Gastrocnemius medialis (tissue), 3 donors: Measurements from ENCODE around the genes PTCH2, EIF2B3, TOE1 and AKR1A1.

- PRO-cap: no peak
- RAMPAGE, long total RNA, 3 experiments: no peak in any of the 3 experiments
These were observed 48.4 kb downstream of the DMAP1 start for GRCh38 chr1:44261419-44262296.

DNA sequence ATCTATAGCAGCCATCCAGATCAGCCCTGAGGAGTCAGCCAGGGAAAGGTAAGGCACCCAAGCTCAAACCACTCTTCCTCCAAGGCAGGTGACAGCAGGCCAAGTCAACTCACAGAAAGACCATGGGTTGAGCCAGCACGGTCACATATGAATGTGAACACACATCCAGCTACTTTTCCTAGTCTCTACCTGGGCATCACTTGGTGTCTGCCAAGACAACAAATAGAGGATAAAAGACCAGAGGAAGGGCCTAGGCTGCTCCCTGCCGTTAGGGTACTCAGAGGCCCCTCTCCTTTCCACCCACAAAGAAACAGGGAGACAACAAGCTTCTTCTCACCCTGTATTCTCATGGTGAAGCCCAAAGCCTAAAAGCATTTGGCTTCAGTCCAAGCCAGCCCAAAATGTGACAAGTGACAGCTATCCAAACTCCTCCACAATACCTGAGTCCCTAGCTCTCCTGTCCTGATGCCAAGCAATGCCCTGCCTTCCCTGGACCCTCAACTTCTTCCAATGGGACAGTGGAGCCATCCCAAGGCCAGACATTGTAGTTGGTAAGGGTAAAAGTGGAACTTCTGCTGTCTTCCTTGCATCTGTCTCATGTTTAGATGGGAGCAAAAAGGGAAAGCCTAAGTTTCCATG lies 55.4 kb downstream of the DMAP1 start:
- PRO-cap: no peak
- RAMPAGE, long total RNA, 3 experiments: no peak in any of the 3 experiments

DNA sequence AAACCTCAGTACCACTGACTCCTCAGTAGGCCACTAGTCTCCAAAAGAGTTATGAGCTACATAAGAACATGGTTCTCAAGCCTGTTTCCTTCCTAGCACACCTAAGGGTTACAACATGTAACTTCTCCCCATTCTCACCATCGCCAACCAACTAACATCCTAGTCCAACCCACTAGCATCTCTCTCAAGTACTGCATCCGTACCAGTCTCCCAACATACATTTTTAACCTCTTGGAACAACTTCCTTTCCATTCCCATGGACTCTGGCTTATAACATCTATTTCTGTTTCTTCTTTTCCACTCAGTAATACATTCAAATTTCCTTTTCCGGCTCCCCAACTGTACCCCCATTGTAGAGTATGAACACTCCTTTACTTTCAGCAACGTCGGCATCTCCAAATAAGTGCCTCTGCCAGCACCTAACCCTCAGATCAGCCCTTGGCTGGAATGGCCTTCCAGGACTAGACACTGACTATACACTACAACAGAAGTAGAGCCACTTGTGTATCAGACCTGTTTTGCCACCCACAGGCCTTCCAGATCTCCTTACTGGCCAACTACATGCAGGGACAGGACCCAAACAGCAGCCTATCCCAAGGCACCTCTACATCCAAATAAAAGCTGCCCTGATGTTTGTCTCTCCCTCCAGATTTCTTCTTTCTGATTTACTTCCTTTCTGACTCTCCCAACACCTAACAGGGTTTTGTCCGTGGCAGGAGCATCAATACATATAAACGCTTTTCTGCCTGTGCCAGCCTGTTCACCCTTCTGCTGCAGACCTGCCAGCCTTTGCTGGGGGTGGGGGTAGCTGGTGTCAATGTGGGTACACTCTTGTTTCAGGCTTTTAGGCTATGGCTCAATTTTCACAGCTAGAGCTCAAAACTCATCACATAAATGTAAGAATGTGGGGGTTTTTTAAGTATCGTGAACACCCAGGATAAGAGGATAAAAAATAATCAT lies 24.9 kb downstream of the ERI3 start:
- PRO-cap: no peak
- RAMPAGE, long total RNA, 3 experiments: no peak in any of the 3 experiments

DNA sequence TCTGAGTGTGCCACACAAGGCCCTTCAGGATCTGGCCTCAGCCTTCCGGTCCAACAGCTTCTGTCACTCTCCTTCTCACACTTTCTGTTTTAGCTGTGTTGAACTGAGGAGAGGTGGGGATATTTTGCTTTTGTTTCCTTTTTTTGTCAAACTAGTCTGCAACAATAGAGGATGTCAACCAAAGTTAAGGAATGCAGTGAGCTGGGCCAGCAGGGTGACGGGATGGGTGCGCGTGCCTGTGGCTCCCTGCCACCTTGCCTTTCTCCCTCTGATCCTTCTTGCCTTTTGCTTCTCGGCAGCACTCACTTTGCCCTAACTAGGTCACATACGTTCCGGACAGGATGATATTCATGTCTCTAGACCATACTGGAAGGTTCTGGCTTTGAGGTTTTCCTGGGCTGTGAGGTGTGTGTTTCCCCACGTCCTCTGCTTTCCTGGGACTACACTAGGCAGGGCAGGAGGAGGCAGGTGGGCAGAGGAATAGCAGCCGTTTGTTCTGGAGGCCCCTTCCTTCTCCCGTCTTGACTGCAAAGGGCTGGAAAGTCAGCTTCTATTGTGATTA lies 67.7 kb downstream of the RNF220 start:
- PRO-cap: no peak
- RAMPAGE, long total RNA, 3 experiments: no peak in any of the 3 experiments

GRCh38 chr1:44500576-44500952 lies 95.5 kb downstream of the RNF220 start:
- PRO-cap: no peak
- RAMPAGE, long total RNA, 3 experiments: no peak in any of the 3 experiments

GRCh38 chr1:44635275-44635697 lies 39.0 kb downstream of the TMEM53 start:
- PRO-cap: no peak
- RAMPAGE, long total RNA, 3 experiments: no peak in any of the 3 experiments

GRCh38 chr1:44784778-44785527 lies 3.0 kb downstream of the BEST4 start:
- PRO-cap: no peak
- RAMPAGE, long total RNA, 3 experiments: no peak in any of the 3 experiments

DNA sequence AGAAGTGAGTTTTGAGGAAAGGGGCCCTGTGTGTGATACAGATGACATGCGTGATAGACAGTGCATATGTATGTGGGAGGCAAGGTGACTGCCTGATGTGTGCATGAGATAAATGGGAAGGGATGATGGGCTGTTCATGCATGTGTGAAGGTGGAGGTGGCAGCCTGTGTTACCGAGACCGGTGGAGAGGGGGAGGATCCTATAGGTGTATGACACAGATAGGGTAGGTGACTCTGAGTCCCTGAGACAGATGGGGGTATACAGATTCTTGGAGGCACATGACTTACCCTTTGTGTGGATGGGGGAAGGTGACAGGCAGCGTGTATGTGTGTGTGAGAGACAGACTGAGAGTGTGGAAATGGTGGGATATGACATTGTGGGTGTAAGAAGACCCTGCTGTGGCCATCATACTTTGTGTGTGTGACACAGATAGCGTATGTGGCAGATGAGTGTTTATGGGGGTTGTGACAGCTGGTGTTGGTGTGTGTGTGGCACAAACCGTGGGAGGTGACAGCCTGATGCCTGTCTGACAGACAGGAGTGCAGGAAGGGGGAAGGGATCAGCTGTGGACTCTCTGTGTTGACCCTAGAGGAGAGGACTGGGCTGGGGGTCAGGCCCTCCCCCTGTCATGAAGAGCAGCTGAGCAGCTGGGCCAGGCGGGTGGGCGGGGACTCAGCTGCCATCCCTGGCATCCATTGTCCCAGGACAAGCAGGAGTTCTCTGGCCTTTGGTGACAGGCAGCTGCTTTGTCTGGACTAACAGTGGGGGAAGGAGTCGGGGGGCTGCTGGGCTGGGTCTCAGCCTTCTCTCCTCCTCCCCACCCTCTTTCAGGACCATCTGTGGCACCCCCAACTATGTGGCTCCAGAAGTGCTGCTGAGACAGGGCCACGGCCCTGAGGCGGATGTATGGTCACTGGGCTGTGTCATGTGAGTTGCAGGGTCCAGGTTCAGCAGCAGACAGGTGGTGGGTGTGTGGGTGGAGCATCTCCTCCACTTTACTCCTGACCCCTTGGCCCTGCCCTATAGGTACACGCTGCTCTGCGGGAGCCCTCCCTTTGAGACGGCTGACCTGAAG lies 2.1 kb downstream of the PLK3 start:
- PRO-cap: no peak
- RAMPAGE, long total RNA, 3 experiments: no peak in any of the 3 experiments

- PRO-cap: unidirectional peak, minus-strand start at chr1:44843251
- RAMPAGE, long total RNA, 3 experiments: no peak in any of the 3 experiments
These were observed at the start of gene PTCH2 for GRCh38 chr1:44842324-44843702. PTCH2 (minus strand) TSS chr1:44843253.

- PRO-cap: unidirectional peak, plus-strand start at chr1:44986356; bidirectional peak, plus-strand start at chr1:44986816, minus-strand start at chr1:44986595
- RAMPAGE, long total RNA, 3 experiments: start-site peak on the minus strand in 3 of 3 experiments, at chr1:44986564-44986602 at its widest, 215 to 772 reads per replicate
These were observed at the start of gene EIF2B3 for GRCh38 chr1:44986098-44986978. EIF2B3 (minus strand) TSS chr1:44986595.

GRCh38 chr1:45205407-45206233 lies 785 bp downstream of the ZSWIM5 start:
- PRO-cap: unidirectional peak, plus-strand start at chr1:45206036; unidirectional peak, plus-strand start at chr1:45206122
- RAMPAGE, long total RNA, 3 experiments: no peak in any of the 3 experiments

DNA sequence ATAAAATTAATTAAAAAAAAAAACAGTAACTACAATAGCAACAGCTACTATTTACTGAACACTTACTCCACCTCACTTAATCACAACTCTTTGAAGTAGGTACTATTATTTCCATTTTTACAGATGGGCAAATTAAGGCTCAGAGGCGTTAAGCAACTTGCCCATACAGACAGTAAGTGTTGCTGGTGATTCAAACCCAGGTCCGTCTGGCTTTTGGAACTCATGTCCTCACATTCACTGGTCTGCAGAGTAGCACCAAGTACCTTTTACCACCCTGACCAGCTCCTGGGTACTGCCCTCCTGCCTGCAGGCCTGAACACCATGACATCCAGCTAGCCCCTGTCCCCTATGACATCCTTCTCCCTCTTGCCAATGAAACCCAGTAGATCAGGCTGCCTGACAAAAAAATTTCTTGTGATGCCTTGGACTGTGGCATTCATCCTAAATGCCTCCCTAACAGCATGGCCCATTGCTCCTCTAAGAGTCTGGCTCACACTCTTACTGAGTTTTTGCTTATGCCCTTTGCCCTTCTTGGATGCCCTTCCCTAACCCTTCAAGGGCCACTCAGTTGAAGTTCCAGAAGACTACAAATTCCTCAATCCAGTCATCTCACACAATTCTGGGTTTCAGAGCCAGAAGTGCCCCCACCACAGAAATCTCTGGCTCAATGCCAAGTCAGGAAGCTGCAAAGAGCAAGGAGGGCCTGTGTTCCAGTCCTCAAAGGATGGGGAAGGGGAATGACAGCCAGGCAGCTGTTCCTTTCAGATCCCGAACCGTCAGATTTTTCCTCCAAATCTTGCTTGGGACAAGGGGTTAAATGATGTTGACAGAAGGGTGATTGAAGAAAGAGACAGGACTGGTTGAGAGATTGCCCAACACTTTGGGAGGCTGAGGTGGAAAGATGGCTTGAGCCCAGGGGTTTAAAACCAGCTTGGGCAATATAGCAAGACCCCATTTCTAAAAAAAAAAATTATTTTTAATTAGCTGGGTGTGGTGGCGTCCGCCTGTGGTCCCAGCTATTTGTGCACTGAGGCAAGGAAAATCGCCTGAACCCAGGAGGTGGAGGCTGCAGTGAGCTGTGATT lies 1.0 kb upstream of the HPDL start:
- PRO-cap: no peak
- RAMPAGE, long total RNA, 3 experiments: no peak in any of the 3 experiments

DNA sequence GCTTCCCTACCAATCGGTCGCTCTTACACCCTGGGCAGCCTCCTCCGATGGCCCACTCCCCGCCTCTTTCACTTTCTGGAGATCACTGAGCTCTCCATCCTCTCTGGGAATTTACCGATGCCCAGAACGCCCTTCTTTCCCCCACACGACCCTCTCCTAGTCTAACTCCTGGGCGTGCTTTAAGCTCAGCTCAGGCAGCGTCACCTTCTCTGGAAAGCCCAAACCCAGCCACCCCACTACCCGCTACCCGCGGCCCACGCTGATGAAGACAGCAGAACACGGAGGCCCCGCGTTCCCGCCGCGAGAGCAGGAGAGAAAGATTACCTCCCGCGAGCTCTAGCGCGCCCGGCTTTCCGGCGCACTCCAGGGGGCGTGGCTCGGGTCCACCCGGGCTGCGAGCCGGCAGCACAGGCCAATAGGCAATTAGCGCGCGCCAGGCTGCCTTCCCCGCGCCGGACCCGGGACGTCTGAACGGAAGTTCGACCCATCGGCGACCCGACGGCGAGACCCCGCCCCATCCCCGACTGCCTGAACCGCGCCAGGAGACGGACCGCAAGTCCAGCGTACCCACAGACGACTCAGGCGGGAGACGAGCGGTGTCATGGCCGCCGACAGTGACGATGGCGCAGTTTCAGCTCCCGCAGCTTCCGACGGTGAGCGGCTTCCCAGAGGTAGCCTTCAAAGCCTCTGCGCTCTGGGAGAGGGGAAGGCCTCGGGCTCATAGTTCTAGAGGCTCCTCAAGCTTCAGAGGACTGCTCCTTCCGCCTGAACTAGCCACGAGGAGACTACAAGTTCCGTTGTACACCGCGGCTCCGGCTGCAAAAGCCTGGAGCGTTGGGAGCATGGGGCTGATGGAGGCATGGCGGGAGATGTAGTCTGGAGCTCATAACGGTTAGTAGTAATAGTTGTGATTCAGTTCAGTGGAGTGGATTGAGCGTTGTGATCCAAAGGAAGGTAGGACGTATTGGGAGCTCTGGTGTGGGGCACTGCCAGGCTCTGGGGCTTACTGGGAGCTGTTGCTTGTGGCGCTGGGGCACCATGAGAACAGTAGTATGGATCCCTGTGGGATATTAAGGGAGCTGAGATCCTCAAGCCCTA lies at the start of gene TOE1:
TSS of gene TOE1 (plus strand) at position 519 of the 1,098 bp plus-strand sequence.
- PRO-cap: unidirectional peak, plus-strand start at position 71 of the sequence; bidirectional peak, plus-strand start at position 572 of the sequence, minus-strand start at position 308 of the sequence; bidirectional peak, plus-strand start at position 915 of the sequence, minus-strand start at position 787 of the sequence
- RAMPAGE, long total RNA, 3 experiments: start-site peak on the plus strand in 1 of 3 experiments, centred at position 525 of the sequence, 8 reads per replicate; start-site peak on the minus strand in 3 of 3 experiments, centred at positions 343 to 763 of the sequence, 10 to 25 reads per replicate

DNA sequence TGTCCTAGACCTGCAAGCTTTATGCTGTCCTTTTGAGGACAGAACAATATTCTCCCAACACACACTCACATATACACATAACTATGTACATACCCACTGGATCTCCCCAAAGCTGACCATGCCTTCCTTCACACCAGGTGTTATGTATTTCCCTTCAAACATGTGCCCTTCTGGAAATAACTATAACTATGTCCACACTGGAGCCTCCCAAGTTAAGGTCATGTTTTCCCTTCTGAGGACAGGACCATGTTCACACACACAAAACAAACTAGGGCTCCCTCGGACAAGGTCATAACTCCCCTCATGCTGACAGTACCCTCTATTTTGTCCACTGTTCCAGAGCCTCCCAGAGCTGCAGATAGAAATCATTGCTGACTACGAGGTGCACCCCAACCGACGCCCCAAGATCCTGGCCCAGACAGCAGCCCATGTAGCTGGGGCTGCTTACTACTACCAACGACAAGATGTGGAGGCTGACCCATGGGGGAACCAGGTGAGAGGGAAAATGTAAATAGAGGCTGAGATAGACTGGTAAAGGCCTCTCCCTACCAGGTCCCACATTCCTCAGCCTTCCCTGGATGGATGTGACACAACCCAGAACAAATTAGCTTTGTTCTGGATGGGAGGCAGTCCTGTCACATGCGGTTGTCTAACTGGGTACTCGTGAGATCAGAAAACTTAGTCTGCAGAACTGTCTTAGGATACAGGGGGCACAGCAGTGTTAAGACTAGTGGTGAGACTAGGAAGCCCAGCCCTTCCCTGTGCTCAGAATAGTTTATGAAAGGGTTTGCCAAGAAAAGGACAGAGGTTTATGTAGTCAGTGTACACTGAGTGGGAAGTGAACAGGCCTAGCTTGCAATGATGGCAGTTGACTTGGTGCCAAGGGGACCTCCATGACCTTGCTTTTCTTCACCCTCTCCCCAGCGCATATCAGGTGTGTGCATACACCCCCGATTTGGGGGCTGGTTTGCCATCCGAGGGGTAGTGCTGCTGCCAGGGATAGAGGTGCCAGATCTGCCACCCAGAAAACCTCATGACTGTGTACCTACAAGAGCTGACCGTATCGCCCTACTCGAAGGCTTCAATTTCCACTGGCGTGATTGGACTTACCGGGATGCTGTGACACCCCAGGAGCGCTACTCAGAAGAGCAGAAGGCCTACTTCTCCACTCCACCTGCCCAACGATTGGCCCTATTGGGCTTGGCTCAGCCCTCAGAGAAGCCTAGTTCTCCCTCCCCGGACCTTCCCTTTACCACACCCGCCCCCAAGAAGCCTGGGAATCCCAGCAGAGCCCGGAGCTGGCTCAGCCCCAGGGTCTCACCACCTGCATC lies 8.2 kb downstream of the MMACHC start:
- PRO-cap: no peak
- RAMPAGE, long total RNA, 3 experiments: no peak in any of the 3 experiments

DNA sequence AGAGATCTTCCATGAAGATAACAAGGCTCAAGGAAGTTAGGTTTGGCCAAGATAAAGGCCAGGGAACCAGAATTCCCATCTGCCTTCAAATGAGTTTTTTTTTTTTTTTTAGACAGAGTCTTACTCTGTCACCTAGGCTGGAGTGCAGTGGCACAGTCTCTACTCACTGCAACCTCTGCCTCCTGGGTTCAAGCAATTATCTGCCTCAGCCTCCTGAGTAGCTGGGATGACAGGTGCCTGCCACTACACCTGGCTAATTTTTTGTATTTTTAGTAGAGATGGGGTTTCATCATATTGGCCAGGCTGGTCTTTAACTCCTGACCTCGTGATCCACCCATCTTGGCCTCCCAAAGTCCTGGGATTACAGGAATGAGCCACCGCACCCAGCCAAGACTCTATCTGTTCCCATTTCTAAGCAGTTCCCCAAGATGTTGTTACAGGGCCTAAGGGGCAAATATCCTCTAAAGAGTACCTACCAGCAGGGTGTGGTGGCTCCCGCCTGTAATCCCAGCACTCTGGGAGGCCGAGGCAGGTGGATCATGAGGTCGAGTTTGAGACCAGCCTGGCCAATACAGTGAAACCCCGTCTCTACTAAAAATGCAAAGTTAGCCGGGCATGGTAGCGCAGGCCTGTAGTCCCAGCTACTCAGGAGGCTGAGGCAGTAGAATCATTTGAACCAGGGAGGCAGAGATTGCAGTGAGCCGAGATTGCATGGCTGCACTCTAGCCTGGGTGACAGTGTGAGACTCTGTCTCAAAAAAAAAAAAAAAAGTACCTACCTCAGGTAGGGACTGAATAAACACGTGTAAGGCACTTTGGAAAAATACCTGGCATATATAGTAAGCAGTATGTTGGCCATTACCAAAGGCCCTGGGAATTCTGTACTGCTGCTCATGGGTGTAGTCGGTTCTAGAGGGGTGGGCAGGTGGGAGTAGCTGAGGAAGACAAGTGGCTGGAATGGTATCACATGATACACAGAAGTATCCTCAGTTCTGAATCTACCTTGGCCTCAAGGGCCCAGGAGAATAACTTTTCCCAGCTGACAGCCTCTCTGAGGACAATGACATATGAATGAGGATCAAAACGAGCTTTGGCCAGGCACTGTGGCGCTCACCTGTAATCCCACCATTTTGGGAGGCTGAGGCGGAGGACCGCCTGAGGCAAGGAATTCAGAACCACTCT lies 9.6 kb downstream of the MMACHC start:
- PRO-cap: no peak
- RAMPAGE, long total RNA, 3 experiments: no peak in any of the 3 experiments

- PRO-cap: bidirectional peak, plus-strand start at chr1:45550861, minus-strand start at chr1:45550740; unidirectional peak, plus-strand start at chr1:45551076
- RAMPAGE, long total RNA, 3 experiments: start-site peak on the plus strand in 3 of 3 experiments, at chr1:45550804-45551078 at its widest, 19 to 60 reads per replicate
These were observed at the start of gene AKR1A1 for GRCh38 chr1:45550314-45551493. AKR1A1 (plus strand) TSS chr1:45550826.

DNA sequence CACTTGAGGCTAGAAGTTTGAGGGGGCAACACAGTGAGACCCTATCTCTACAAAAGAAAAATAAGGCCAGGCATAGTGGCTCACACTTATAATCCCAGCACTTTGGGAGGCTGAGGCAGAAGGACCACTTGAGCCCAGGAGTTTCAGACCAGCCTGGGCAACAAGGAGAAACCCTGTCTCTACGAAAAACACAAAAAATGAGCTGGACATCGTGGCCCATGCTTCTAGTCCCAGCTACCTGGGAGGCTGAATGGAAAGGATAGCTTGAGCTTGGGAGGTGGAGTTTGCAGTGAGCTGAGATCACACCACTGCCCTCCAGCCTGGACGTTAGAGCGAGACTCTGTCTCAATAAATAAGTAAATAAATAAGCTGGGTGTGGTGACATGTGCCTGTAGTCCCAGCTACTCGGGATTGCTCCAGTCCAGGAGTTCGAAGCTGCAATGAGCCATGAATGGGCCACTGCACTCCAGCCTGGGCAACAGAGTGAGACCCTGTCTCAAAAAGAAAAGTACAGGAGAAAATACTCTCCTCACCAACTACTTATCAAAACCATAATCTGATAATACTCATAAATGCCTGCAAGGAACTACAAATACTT lies 3.6 kb downstream of the AKR1A1 start:
- PRO-cap: no peak
- RAMPAGE, long total RNA, 3 experiments: no peak in any of the 3 experiments

- PRO-cap: no peak
- RAMPAGE, long total RNA, 3 experiments: no peak in any of the 3 experiments
These were observed 17.4 kb downstream of the CCDC17 start for GRCh38 chr1:45606340-45606940.

DNA sequence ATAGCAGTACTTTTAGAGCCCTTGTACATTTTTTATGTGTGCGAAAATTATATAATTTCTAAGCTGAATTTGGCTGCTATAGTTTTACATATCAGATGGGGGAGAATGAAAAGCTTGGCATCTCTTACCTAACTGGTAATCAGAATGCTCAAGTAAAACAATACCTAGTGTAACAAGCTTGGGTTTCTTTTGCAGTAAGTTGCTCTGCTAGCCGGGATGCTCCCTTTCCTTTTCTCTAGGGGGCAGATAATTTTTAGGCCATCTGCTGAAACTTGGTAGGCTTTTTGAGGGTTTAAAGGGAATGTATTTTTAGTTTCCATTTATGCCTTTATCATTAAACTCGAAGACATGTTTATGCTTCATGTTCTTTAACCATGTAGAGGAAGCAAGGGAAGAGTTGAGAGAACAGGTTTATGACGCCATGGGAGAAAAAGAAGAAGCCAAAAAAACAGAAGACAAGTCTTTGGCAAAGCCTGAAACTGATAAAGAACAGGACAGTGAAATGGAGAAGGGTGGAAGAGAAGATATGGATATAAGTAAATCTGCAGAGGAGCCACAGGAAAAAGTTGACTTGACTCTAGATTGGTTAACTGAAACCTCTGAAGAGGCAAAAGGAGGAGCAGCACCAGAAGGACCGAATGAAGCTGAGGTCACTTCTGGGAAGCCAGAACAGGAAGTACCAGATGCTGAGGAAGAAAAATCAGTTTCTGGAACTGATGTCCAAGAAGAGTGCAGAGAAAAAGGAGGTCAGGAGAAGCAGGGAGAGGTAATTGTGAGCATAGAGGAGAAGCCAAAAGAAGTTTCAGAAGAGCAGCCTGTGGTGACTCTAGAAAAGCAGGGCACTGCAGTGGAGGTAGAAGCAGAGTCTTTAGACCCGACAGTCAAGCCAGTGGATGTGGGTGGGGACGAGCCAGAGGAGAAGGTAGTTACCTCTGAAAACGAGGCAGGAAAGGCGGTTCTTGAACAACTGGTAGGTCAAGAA lies 16.6 kb downstream of the CCDC17 start:
- PRO-cap: no peak
- RAMPAGE, long total RNA, 3 experiments: no peak in any of the 3 experiments

DNA sequence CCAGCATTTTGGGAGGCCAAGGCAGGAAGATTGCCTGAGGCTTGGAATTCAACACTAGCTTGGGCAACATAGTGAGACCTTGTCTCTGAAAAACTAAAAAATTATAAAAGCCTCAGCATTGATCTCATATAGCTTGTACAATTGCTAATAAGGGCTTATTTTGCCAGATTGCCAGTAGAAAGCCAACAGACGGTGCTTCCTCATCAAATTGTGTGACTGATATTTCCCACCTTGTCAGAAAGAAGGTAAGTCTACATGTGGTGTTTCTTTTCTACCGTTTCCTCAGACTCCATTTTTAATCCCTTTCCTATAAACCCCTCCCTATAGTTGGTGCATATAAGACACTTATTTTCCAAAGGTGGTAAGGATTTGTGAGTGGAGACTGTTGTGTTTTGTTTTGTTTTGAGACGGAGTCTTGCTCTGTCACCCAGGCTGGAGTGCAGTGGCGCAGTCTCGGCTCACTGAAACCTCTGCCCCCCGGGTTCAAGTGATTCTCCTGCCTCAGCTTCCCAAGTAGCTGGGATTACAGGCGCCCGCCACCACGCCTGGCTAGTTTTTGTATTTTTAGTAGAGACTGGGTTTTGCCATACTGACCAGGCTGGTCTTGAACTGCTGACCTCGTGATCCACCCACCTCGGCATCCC lies 7.3 kb downstream of the CCDC17 start:
- PRO-cap: no peak
- RAMPAGE, long total RNA, 3 experiments: no peak in any of the 3 experiments